Epithelial cell of prostate (primary cell): ENCODE results near the gene UQCC2.

DNA sequence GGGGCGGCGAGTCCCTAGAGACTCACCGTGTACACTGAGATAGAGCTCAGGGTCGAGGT lies 381 bp downstream of the TAPBP start:
- RRBS, result no CpG with 5 or more reads among the region's 4 CpGs

DNA sequence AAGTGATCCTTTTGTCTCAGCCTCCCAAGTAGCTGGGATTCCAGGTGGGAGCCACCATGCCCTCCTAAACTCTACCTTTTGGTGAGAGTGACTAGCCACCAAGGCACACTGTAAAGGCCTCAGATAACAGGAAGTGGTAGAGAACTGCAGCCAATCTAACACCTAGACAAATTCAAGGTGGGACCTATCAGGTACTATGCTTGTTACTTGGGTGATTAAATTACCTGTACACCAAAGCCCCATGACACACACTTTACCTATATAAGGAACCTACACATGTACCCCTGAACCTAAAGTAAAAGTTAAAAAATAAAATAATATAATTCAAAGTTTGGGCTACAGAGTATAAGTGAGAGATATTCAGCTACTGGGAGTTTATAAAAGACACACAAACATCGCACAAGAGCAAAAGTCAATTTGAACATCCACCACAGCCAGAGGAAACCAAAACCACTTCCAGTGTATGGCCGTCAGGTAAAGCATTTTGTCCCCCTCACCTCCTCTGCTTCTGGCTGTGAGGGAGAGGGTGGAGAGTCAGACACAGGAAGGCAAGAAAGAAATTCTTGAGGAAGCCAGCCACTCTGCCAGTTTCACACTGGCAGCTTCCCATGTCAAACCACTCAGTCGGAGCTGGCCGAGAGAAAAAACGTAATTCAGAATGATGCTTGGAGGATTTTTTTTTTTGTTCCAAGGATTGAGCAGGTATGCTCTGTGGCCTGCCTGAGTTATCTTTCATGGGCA lies 15.5 kb upstream of the SMIM40 start:
- RRBS, result no CpG with 5 or more reads among the region's 5 CpGs

- RRBS, result no CpG with 5 or more reads among the region's 22 CpGs
These were observed 16.2 kb upstream of the SMIM40 start for GRCh38 chr6:33345124-33345816.

- RRBS, result no CpG with 5 or more reads among the region's 12 CpGs
These were observed 12.1 kb downstream of the SYNGAP1 start for GRCh38 chr6:33431783-33432541.

GRCh38 chr6:33443838-33444826 lies 10.2 kb upstream of the ZBTB9 start:
- RRBS, result no CpG with 5 or more reads among the region's 19 CpGs

DNA sequence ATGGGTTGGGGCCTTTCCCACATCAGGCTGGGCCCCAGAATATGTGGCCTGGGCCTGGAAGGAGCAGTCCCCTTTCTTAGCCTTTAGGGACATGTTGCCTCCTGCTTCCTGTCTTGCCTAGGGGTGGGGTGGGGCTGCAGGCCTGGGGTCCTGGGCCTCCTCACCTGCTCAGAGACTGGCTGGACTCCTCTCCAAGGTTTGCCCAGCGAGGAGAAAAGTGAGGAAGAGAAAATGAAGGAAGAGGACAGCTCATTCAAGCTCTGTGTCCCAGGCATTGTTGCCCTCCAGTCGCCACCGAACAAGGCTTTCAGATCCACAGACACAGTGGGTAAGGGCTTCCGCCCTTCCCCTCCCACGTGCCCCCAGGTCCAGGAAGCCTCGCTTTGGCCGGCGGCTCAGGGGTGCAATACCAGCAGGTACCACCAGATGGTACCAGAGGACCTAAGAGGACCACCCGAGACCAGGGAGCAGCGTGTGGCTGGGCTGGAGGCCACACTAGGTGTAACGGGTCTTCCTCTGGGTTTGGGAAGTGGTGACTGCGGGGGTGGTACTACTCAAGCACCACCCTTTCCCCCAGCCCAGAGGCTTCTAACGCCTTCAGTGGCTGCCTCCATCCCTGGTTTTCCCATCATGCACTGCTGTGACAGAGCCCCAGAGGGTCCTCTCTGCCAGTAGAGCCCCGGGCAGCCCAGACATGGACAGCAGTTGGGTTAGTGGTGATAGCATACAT lies 5.5 kb upstream of the BAK1 start:
- RRBS, result no CpG with 5 or more reads among the region's 14 CpGs

- RRBS, result no CpG with 5 or more reads among the region's 8 CpGs
These were observed 10.0 kb upstream of the BAK1 start for GRCh38 chr6:33589904-33590644.

DNA sequence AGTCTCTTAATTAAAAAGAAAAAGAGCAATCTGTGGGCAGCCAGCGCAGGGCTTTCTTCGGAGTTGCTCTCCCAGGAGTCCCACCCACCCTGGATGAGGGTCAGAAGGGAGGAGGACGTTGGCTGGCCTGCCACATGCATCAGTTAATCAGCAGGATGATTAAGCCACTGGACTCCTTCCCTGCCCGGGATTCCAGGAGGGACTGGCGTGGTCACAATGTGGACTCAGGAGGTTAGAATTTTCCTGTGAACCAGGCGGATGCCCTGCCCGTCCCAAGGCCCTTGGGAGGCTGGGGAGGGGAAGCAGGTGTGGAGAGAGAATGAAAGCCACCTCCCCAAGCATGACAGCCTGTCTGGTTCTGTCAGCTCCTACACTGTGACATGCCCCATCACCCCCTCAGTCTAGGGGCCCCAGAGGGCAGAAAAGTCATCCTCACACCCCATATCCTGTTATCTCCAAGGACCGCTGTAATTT lies 11.6 kb upstream of the ITPR3 start:
- RRBS, result no CpG with 5 or more reads among the region's 8 CpGs

GRCh38 chr6:33620134-33620723 lies 893 bp upstream of the ITPR3 start:
- RRBS, result 1% methylated on average over 9 of the region's 24 CpGs

GRCh38 chr6:33621753-33622650 lies 880 bp downstream of the ITPR3 start:
- RRBS, result 1% methylated on average over 3 of the region's 40 CpGs

- RRBS, result no CpG with 5 or more reads among the region's 12 CpGs
These were observed 11.1 kb downstream of the ITPR3 start for GRCh38 chr6:33631849-33632992.

DNA sequence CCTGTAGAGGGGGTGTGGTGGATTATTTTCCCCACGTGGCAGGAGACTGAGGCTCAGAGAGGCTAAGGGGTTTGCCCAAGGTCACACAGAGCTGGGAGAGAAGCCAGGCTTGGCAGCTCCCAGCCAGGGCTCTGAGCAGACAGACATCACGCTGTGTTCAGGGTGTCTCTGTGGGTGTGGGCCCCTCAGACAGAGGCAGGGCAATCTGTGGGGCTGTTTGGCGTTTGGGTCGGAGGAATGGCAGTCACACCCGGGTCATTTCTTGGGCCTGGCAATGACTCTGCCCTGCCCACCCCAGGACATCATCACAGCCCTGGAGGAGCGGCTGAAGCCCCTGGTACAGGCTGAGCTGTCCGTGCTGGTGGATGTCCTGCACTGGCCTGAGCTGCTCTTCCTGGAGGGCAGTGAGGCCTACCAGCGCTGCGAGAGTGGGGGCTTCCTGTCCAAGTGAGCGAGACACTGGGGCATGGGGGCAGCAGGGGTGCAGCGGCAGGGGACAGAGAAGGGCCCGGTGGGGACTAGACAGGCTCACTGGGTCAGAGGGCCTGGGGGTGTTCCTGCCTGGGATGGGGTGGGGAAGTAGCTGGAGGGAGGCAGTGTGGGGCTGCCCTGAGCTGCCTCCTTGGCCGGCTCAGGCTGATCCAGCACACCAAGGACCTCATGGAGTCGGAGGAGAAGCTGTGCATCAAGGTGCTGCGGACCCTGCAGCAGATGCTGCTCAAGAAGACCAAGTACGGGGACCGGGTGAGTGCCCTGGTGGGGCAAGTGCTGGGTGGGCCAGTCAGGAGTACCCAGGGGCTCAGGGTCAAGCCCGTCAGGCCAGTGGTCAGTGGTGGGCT lies 27.6 kb downstream of the UQCC2 start:
- RRBS, result 80% methylated on average over 1 of the region's 18 CpGs

DNA sequence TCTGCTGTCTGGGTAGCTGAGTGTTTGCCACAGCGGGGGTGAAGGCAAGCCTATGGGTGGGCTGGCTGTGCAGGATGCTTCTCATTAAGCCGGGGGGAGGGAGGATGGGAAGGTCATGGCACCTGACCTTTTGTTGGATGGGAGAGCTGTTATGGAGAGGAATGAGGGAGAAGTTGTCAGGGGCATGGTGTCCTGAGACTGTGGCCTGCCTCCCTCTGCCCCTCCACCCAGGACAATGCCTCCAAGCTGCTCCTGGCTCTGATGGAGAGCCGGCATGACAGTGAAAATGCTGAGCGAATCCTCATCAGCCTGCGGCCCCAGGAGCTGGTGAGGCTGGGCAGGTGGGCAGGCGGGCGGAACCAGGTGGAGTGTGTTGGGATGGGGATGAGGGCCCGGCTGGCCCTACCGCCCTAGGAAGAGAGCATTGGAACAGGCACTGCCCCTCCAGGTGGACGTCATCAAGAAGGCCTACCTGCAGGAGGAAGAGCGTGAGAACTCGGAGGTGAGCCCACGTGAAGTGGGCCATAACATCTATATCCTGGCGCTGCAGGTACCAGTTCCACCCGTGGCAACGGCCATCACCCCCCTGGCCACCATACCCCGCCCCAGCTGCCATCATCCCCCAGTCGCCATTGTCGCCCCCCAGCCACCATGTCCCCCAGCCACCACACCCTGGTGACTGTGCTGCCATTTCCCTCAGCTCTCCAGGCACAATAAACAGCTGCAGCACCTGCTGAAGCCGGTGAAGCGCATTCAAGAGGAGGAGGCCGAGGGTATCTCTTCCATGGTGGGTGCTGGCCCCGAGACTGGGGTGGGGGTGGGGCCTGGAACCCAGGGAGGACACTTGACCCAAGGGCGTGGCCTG lies 24.5 kb downstream of the UQCC2 start:
- RRBS, result no CpG with 5 or more reads among the region's 24 CpGs

GRCh38 chr6:33711217-33712402 lies at the start of gene UQCC2:
Gene UQCC2, minus strand, starts transcription at chr6:33711700.
- RRBS, result under 1% methylated on average over 16 of the region's 73 CpGs

DNA sequence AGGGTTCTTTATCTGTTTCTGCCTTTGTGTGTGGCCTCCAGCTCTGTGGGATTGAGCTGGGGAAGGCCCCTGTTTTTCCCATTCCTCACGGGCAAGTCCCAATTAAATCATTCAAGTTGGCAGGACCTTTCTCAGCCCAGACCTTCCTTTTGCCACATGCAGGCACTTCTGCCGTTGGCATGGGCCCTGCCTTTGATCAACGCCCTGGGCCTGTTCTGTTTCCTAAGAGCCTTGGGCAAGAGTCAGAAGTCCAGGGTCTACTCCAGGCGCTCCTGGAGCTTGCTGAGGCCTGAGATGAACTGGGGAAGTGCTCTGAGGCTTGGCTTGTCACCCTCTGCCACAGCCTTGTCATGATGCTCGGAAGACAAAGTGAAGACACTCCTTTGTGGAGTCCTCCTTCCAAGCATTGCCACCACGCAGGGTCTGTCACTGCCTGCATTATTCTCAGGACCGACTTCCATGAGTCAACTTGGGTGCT lies 7.1 kb downstream of the IP6K3 start:
- RRBS, result no CpG with 5 or more reads among the region's 7 CpGs

GRCh38 chr6:33745462-33745999 lies 1.2 kb downstream of the IP6K3 start:
- RRBS, result no CpG with 5 or more reads among the region's 7 CpGs

- RRBS, result no CpG with 5 or more reads among the region's 5 CpGs
These were observed 18.3 kb downstream of the LEMD2 start for GRCh38 chr6:33770599-33771063.

DNA sequence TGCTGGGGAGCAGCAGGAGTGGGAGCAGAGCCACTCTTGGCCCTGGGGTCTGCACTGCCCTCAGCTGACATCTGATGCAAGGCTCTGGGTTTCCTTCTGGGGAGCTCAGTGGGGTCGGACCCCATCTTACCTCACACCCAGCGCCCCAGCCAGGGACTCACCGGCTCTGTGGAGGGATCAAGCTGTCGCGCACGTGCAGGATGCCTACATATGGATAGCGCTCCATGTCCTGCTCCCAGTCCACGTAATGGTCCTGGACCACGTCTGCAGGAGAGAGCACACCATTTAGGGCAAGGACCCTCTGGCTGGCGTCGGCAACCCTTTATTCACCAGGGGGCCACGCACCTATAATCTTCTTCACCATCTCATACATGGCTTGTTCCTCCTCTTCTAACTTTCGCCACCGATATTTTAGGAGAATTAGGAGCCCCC lies 12.1 kb downstream of the LEMD2 start:
- RRBS, result no CpG with 5 or more reads among the region's 14 CpGs

- RRBS, result no CpG with 5 or more reads among the region's 2 CpGs
These were observed 1.6 kb downstream of the LEMD2 start for GRCh38 chr6:33787345-33787662.

GRCh38 chr6:33994860-33995443 lies 150.9 kb downstream of the GRM4 start:
- RRBS, result no CpG with 5 or more reads among the region's 7 CpGs